Hepatocyte (in vitro differentiated cells and primary cell): ENCODE measurements around a stretch of chr9.

DNA sequence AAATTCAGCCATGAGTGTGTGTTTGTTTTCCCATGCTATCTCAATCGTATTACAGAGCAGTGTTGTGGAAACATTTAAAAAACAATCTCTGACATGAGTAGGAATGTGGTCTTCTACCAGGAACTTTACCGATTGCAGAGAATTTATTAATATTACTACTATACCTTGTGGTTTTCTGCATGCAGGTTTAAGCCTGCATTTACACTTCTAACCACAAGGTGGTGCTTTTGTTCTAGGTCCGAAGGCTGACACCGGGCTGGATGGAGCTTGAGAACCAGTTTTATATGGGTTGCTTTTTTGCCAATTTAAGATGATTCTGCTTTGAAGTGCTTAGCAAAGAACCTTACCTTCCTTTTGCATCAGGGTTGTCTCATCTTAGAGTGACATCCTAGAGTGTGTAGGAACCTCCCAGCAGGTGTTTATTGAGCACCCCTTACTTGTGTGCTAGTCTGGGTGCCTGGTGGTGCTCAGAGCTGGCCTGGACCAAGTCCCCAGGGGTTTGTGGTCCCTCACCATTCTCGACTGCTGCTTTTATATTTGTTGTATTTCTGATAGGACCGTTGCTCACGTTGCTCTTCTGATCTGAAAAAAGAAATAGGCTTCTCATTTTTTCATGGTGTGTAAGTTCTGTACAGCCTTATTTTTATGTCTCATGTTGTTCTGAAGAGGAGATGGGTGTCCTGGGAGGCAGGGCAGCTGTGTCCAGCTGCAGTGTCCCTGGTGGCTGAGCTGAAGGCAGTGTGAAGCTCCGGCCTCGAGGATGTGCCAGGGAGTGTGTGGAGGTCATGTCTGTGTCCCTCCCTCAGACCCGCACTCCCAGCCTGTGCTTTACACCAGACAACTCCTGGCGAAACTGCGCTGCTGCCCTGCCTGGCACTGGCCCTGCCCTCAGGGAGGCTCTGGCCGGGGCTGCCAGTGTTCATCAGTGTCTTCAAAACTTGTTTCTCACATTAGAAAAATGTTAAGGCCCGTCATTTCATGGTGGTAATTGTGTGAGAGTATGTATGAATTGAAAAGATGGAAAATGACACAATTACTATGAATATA is 54.3 kb downstream of the EHMT1 start:
- RAMPAGE, long total RNA = no peak
- RRBS = no CpG with 5 or more reads among the region's 14 CpGs

GRCh38 chr9:137694888-137695518 is 76.2 kb downstream of the EHMT1 start:
- RAMPAGE, long total RNA = no peak
- RRBS = no CpG with 5 or more reads among the region's 16 CpGs

GRCh38 chr9:137716438-137717211 is 97.8 kb downstream of the EHMT1 start:
- RAMPAGE, long total RNA = no peak
- RRBS = no CpG with 5 or more reads among the region's 29 CpGs

DNA sequence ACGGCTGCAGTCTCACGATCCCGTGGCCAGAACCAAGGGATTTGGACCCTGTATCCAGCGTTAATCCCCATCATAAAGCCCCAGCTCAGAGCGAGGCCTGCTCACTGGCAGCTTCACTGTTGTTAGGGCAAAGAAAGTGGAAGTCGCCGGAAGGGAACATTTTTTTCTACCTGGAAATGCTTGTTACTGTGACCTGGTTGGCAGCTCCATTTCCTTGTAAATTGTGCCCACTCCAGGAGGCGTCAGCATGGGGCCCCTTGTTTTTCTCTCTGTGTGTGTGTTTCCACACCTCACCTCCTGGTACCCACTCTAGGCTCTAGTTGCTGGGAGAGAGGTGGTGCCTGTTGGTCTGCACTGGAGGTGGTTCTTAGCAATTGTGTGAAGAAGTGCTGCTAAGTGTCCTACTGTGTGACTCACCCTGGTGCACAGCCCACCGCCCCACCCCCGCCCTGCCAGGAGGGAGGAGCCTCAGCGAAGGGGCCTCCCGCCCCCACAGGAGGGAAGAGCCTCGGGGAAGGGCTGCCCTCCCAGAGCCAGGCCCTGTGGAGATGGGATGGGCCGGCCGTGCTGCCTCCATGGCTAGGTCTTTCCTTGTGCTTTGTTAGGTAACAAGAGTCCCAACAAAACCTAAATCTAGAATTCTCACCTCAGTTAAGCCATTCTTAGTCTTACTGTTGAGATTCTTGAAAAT is 105.2 kb downstream of the EHMT1 start:
- RAMPAGE, long total RNA = no peak
- RRBS = no CpG with 5 or more reads among the region's 15 CpGs

DNA sequence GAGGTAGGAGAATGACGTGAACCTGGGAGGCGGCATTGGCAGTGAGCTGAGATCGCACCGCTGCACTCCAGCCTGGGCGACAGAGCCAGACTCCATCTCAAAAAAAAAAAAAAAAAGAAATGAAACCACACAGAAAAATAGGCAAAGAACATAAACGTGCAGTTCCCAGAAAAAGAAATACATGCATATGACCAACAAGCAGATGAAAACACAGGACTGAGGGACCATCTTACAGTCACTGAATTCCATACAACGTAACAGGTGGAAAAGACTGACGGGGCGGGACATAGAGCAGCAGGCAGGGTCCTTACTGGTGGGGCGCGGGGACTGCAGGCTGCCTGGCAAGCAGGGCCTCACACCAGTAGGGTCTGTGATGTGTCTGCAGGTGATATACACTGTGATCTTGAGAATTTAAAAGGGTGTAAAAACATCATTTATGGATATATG is 81.0 kb upstream of the CACNA1B start:
- RAMPAGE, long total RNA = no peak
- RRBS = no CpG with 5 or more reads among the region's 11 CpGs

GRCh38 chr9:138023484-138024060 is 146.0 kb downstream of the CACNA1B start:
- RAMPAGE, long total RNA = no peak
- RRBS = 5% methylated on average over 44 of the region's 66 CpGs